H7 (cell line): ENCODE measurements around a stretch of chr17.

DNA sequence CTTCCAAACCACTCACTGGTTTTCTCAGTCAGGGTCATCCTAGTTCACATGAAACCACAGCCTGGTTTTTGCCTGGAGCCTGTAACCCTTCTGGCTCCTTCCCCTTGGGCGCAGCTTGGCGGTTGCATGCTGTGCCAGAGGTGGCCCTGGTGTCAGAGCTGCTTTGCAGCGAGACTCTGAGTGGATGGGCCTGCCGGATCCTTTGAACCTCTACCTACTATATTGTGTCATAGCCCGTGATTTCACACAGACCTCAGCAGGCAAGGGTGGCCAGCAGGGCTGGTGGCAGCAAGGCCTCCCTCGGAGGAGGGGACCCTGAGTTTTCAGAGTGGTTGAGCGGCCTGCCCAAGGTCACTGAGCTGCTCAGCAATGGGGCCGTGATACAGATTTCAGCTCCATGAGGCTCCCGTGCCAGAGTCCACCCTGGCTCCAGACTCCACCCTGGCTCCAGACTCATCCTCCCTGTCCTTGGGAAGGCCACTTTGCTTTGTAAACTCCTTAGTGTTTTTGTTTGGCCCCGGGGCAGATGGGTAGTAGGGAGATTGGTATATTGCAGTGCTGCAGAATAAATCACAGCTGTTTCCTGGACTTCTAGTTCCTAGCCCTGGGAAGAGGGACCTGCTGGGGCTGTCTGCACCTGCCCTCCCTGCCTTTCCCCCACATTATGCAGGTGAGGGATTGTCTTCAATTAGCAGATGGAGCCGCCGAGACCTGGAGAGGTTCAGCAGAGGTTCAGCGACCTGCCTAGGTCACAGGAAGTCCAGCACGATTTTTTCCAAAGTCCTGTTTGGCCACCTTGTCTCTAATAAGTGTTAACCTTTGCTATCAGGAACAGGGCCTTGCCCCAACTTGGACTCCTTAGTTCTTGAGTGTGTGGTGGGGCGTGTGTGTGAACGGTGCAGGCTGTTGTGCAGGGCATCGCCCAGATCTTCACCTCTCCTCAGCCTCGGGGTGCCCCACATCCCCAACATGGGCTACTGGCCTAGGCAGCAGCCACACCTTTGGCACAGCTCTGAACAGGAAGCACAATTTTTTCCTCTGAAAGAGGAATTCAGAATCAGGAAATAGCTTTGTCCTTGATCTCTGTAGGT is 9.9 kb downstream of the MPRIP start:
- RAMPAGE, long total RNA: no peak

DNA sequence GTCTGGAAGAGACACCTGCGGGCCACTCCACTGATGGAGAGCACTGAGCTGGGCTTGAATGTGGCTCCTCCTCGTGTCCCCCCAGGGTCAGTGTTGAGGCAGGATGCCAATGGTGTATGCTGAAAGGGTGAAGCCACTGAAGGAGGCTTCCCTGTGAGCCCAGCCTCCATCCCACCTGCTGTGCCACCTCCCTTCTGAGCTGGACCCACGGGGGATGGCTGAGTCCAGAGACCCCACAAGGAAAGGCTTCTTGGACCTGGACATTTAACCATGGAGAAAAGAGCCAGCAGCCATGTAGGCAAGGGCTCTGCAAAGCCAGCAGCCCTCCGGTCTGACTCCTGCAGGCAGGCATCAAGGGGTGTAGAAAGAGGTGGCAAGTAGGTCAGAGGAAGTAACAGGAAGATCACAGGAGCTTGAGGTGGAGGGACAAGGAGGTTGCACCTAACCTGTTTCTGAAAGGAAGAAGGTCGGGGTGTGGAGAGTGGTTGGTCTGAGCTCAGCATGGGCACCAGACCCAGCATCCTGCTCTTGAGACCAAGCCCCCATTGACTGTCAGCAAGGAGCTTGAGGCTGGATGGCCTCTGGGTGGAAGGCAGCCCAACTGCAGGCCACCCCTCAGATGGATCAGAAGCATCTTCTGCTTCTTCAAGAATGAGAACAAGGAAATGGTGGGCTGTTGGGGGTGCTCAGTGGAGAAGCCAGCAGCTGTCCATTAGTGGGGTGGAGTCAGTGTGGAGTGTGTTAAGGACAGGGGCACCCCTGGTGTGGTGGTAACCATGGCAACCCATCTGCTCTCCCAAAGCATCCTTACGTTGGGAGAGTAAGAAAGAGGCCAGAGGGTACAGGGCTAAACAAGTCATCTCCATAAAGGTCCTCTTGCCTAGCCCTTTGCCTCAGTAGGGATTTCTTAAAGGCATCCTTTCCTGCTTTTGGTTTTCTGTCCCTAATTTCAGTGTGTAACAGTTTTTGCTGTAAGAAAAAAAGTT is 80.7 kb downstream of the PLD6 start:
- RAMPAGE, long total RNA: no peak

DNA sequence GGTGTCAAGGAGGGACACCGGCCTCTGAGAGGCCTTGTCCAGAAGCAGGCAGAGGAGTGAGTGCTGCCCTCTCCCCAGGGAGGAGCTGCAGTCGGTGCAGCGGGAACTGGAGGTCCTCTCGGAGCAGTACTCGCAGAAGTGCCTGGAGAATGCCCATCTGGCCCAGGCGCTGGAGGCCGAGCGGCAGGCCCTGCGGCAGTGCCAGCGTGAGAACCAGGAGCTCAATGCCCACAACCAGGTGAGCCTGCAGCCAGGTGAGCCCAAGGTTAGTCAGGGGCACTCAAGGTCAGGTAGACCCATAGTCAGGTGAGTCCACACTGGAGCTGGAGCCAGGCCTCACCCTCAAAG is 32.3 kb downstream of the PLD6 start:
- RAMPAGE, long total RNA: no peak

DNA sequence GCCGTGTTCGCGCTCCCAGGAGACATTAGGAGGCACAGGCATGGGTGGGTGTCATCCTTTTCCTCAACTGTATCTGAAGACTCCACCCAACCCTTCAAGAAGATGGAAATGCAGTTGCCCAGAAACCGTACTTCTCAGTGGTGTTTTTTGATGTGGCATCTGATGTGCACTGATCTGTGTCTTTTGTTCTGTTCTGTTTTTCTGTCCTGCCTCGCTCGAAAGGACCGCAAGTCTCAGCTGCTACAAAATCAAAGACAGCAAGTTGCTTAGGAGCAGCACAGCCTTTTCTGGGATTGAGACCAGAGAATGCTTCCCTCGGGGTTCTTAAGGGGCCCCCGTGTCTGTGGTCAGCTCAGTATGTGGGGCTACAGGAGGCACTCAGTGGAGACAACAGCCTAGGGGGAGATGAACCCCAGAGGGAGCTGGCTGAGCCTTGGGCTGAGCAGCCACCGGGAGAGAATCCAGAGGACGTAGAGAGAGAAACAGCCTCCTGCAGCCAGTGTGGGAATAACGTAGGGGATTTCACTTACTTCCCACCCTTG is 24.0 kb downstream of the PLD6 start:
- RAMPAGE, long total RNA: no peak

DNA sequence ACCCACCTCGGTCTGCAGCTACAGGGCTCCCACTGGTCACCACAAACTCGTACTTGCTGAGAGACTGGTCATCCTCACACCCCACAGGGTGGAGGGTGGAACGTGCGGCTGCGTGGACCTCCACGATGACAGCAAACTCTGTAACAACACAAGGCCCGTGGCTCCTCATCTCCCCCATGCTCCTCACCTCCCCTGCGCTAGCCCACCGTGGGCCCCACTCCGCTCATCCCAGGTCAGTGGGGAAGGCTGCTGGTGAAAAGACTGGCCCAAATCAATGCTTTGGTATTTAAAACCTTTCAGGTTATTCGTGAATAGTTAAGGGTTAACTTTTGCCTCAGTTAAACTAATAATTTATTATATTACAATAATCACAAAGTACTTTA is 9.0 kb upstream of the PLD6 start:
- RAMPAGE, long total RNA: no peak

DNA sequence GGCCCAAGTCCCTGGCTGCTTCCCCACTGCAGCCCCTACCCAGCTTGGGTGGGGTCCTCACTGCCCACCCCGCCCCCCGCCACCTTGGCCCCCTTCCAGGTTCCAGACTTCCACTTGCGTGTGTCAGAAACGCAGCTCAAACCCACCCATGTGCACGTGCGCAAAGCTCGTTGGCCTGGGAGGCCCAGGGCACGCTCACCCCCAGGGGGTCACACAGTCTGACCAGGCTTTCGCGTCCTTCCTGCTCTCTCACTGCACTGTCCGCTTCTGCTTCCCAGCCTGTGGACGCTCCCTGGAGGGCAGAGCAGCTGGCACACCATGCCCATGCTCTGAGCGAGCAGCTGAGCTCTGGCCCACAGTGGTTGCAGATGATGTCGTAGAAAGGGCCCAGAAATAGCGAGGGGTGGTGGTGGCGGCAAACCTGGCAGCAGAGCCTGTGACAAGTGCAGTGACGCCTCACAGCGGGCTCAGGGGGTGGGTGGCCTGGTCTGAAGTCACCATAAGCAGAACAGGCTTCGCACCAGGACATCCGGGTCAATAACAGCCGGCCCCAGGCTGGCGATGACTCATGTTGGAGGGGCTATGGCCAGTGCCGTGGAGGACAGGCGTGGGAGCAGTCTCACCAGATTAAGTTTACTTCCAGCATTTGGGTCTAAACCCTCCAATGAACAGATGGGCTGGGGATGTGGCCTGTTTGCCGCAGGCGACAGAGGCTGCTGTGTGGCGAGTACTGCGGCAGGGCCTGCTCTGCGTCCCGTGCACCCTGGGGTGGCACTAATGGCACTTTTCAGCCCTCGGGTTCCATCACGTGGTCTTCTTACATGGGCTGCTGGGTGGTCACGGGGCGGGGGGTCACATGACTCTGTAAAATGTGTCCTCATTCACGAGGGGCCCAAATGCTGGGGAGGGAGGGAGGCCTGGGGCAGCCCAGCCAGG is 48.9 kb downstream of the NT5M start:
- RAMPAGE, long total RNA: no peak

DNA sequence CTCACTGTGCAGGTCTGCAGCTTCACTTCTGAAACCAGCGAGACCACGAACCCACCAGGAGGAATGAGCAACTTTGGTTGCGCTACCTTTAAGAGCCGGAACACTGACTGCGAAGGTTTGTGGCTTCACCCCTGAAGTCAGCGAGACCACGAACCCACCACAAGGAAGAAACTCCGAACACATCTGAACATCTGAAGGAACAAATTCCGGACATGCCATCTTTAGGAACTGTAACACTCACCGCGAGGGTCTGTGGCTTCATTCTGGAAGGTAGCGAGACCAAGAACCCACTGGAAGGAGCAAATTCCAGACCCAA is 84.7 kb upstream of the MED9 start:
- RAMPAGE, long total RNA: no peak

GRCh38 chr17:17487074-17487547 is 9.1 kb downstream of the RASD1 start:
- RAMPAGE, long total RNA: no peak

DNA sequence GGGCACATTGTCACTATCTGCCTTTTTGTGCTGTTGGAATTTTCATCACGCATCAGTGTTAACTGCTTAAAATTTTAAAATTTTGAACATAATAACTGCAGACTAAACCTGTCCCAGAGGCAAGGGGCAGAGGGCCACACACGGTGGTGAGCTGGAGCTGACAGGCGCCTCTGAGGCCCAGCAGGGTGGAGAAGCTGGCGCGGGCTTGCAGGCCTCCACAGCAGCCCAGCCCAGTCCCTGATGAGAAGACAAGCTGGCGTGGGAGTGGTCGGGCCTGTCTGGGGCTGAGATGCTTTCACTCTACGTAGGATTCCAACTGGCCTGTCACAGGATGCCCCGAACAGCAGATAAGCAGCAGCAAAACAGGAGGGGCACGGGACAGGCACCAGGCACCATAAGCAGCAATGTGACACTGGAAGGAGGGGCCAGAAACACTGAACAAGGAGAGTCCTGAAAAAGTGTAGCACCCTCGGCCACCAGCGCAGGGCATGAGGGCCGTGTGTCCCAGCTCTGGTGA is 40.2 kb downstream of the PEMT start:
- RAMPAGE, long total RNA: no peak

DNA sequence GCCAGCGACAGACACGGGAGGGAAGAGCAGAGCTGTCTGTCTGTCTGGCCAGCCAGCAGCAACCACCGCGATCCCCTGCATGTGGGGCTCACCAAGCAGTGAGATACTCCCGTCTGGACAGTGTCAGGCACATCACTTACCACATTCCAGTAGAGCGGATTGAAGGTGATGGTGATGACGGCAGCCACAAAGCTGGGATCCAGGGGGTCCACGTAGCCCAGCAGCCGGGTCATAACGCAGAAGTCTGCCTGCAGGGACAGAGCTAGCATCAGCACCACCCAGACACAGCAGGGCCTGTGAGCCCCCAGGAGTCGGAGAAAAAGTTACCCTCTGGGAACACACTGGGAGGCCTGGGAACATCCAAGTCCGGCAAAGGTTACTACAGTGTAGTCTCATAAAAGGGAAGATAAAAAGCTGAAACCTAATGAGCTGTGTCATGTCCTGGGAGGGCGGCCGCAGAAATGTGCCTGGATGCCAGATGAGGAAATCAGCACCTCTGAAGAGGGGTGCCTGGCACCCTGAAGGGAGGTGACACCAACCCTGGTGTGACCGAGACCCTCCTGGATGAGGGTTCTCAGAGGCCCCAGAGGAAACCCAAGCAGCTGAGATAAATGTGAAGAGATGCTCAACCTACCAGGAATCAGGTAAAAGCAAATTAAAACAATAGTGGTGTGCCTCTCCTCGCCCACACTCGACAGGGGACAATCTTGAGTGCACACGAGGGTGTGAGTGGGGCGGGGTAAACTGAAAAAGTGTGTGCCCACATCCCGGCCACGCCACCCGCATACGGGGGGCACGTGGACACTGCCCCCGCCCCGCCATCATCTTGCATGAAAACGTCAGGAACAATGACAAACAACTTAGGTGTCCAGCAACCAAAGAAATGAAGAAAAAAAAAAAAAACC is 14.5 kb downstream of the PEMT start:
- RAMPAGE, long total RNA: no peak

DNA sequence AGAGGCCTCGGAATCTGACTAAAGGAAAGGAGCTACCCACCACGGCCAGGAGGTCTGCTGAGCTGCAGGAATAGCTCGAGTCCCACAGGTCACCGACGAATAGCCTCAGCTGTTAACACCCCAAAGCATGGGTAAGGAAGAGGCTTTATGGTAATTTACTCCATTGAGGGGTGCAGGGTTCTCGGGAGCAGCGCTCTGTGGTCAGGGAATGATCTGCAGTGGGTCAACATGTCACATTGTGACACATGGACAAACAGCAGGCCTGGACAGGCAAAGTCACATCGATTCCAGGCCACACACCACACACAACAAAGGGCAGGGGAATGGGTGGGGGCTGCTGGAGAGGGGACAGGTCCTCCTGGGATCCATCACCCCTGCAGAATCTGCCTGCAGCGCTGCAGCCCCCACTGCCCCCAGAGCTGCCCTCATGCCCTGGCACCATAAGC is 9.3 kb downstream of the PEMT start:
- RAMPAGE, long total RNA: no peak

GRCh38 chr17:17696714-17697796 is 15.8 kb downstream of the RAI1 start:
- RAMPAGE, long total RNA: no peak

GRCh38 chr17:17746115-17746447 is 64.8 kb downstream of the RAI1 start:
- RAMPAGE, long total RNA: no peak

GRCh38 chr17:17753248-17753816 is 72.1 kb downstream of the RAI1 start:
- RAMPAGE, long total RNA: no peak

- RAMPAGE, long total RNA: no peak
Measured at GRCh38 chr17:17818639-17819498, 17.9 kb downstream of the SREBF1 start.

GRCh38 chr17:17849065-17849544 is 12.3 kb upstream of the SREBF1 start:
- RAMPAGE, long total RNA: no peak

GRCh38 chr17:17859829-17860252 is 23.1 kb upstream of the SREBF1 start:
- RAMPAGE, long total RNA: no peak

- RAMPAGE, long total RNA: no peak
Measured at GRCh38 chr17:17876879-17877477, 40.2 kb upstream of the SREBF1 start.

- RAMPAGE, long total RNA: no peak
Measured at GRCh38 chr17:18248096-18248895, 10.2 kb downstream of the FLII start.

DNA sequence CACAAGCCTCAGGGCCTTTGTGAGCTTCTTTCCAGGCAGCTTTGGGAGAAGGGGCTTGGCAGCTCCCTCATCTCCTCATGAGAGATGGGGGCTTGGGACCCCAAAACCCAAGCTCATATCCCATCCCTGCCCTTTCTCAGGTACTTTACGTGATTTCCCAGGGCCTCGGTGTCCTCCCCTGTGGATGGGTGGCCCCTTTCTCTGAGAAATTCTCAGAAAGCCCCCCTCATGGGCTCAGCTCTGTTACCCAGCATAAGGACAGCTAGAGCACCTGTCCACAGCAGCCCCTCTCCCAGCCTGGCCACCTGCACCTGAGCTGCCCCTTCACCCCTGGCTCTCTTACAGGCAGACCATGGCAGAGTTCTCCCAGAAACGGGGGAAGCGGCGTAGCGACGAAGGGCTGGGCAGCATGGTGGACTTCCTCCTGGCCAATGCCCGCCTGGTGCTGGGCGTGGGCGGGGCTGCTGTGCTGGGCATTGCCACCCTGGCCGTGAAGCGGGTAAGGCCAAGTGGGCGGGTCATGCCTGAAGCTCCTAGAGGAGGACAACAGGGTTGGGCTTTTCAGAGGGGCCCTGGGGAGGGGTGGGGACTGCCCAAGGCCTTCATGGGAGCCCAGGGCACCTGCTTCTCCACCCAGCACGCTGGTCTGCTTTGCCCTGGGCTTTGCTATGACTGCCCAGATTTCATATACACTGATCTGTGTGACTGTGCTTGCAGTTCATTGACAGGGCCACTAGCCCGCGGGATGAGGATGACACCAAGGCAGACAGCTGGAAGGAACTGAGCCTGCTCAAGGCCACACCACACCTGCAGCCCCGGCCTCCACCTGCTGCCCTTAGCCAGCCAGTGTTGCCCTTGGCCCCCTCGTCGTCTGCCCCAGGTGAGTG is 2.1 kb downstream of the MIEF2 start:
- RAMPAGE, long total RNA: no peak